Metanephros (tissue), 2 donors: ENCODE results near the gene INSL3.

- RAMPAGE, long total RNA, result no peak
These were observed 11.5 kb downstream of the PLVAP start for GRCh38 chr19:17365589-17365996.

- RAMPAGE, long total RNA, result no peak
These were observed 2.0 kb downstream of the BST2 start for GRCh38 chr19:17403166-17404024.

- RAMPAGE, long total RNA, result no peak
These were observed 7.2 kb upstream of the MVB12A start for GRCh38 chr19:17412786-17412982.

- RAMPAGE, long total RNA, result no peak
These were observed 3.4 kb downstream of the MVB12A start for GRCh38 chr19:17423180-17423764.

- RAMPAGE, long total RNA, result no peak
These were observed 5.0 kb downstream of the MVB12A start for GRCh38 chr19:17424735-17425437.

DNA sequence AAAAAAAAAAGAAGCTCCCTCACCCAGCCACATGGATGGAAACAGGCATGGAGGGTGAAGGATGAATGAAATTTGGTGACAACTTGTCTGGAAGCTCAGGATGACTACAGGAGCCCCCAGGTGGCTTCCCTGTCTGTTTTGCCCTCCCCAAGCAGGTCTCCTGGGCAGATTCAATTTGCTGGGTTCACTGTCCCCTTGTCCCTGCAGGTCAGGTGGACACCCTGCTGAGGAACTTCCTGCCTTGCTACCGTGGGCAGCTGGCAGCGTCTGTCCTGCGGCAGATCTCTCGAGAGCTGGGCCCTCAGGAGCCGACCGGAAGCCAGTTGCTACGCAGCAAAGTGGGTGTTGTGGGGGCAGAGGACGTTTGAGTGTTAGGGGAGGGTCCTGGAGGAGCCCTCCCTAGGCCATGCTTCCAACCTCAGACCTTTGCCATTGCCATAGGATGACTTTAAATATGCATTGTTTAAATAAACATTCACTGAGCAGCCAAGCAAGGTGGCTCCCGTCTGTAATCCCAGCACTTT is 3.5 kb downstream of the NIBAN3 start:
- RAMPAGE, long total RNA, result no peak

DNA sequence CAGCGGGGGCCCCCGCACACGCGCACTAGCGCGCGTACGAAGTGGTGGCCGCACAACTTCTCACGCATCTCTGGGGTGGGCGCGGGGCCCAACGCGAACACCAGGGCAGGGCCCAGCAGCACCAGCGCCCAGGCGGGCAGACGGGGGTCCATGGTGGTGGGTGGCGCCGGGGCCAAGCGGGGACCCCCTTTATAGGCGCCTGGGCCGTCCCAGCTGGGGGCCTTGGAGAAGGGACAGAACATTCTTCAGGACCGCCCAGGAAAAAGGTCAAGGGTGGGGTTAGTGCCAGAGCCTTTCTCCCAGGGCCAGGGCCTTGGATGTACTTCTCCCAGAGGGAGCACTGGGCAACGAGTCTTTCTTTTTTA is at the start of gene INSL3:
TSS of gene INSL3 (minus strand) at position 165 of the 365 bp plus-strand sequence.
- RAMPAGE, long total RNA, result no peak

DNA sequence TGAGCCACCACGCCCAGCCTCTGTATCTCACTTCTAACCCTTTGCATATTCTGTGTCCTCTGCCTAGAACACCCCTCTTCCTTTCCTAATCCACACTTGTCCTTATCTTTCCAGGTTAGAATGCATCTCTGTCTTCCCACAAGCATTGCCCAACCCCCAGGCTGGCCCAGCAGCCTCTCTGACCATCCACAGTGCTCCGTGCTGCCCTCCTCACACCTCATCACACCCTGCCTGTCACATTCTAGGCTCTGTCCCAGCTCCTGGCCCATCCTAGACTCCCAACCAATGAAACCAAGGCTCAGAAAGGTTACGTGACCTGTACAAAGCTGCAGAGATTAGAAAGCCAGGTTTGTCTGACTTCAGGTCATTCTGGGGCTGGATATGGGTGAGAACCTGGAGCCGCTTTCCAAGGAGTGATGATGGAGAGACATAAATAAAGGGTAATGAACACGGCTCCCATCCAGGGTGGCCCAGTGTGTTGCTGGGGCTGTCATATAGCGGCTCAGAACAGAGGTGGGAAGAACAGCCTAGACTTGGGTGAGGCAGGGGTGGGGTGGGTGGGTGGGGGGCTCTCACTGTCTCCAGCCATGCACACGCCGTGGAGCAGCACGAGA is 11.1 kb downstream of the JAK3 start:
- RAMPAGE, long total RNA, result no peak

DNA sequence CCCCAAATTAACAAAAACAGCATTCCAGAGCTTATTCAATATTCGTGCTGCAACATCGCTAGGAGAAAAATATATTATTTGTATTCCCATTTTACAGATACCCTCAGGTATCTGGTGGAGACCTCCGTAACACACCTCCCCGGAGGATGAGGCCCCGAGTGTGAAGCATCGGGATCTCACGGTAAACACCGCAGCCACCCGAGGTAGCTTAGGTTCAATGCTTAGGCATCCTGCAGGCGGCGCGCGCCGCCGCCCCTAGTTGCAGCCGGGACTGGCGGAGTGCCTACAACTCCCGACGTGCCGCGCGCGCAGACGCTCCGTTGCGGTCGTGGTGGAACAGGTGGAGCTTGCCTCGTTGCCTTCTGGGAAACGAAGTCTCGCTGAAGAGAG is 335 bp upstream of the RPL18A start:
- RAMPAGE, long total RNA, result no peak

- RAMPAGE, long total RNA, result no peak
These were observed 967 bp downstream of the RPL18A start for GRCh38 chr19:17860409-17861345.

GRCh38 chr19:17948949-17949365 is 16.1 kb downstream of the CCDC124 start:
- RAMPAGE, long total RNA, result no peak

DNA sequence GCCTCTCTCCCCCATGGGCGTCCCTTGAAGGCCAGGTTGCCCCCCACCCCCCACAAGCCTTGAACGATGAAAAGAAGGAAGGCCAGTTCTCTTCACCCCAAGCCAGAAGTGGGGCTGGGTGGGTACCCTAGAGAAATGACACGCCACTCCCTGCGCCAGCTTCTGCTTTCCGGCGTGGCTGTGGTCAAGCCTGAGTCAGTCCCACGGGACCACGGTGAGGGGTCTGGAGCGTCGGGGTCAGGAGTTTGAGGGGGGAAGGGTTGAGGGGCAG is 672 bp upstream of the IFI30 start:
- RAMPAGE, long total RNA, result no peak

GRCh38 chr19:18273519-18273960 is 712 bp downstream of the IQCN start:
- RAMPAGE, long total RNA, result no peak

- RAMPAGE, long total RNA, result no peak
These were observed 3.1 kb downstream of the LSM4 start for GRCh38 chr19:18319437-18320423.

- RAMPAGE, long total RNA, result no peak
These were observed 1.0 kb downstream of the GDF15 start for GRCh38 chr19:18387059-18387313.

- RAMPAGE, long total RNA, result no peak
These were observed 4.5 kb downstream of the ISYNA1 start for GRCh38 chr19:18433068-18434126.

DNA sequence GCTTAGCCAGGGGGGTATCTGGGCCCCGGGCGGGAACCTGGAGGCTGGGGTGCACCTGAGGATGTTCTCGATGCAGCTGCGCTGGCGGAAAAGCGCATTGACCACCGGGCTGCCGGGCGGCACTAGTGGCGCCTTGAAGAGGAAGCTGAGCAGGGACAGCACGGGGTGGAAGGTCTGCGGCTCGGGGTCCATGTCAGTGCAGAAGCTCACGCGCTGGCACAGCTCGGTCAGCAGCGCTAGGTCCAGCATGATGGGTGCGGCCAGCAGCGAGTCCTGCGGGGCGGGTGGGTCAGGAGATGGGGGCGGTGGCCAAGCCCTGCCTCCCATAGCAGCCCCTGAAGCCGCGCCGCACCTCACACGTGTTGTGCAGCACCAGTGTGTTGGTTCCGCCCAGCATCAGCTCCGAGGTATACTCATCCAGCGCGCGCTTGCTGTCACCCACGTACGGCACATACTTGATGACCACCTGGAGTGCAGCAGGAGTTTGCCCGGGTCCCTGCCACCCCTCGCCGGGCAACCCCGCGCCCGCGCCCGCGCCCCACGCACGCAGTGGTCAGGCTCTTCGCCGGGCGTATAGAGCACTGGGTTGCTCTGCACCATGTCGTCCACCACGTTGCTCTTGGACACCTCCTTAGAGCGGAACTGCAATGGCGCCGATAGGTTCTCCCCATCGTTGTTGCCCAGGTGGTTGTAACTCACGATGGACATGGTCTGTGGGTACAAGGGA is 2.6 kb downstream of the ISYNA1 start:
- RAMPAGE, long total RNA, result no peak

- RAMPAGE, long total RNA, result no peak
These were observed 26.6 kb downstream of the ELL start for GRCh38 chr19:18495159-18495876.

GRCh38 chr19:18572809-18573182 is 1.1 kb downstream of the UBA52 start:
- RAMPAGE, long total RNA, result no peak

- RAMPAGE, long total RNA, result no peak
These were observed 1.0 kb upstream of the TMEM59L start for GRCh38 chr19:18611444-18612202.